CD14-positive monocyte (primary cell): Measurements from ENCODE around the genes SERPINF2 and OVCA2.

DNA sequence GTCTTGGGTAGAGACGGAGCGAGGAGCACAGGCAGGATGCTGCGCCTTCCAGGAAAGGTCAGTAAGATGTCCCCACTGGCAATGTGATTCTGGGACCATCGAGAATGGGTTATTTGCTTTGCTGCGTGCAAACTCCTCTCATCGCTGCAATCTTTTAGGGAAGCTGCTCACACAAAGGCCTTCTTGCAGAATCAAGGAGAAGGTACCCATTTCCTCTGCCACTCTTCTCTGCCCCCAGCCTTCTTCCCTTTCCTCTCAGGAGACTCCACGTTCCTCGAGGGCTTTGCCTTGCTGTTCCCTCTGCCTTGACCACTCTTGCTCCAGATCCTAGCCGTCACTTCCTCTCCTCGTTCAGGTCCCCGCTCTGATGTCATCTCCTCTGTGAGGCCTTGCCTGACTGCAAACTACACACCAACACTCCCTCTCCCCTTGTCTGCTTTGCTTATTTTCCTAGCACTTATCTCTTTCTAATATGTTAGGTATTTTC is 5.2 kb upstream of the CRK start:
- CAGE, long polyA plus RNA, result no peak

DNA sequence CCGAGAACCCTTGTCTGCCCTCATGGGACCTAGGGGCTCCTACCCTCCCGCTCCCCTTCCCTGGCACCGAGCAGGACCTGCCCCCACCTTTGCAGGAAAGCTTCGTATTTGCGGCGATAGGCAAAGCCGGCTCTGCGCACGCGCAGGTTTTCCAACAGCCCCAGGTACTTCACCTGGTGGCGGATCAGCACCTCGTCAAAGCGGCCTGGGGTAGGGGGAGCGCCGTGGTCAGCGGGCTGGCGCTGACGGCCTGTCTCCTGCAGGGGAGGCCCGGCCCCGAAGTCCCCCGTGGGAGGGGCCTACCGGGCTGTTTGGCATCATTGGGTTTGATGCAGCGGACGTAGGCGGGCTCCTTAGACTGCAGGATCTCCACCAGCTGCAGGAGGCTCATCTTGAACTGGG is 15.8 kb upstream of the CRK start:
- CAGE, long polyA plus RNA, result no peak

DNA sequence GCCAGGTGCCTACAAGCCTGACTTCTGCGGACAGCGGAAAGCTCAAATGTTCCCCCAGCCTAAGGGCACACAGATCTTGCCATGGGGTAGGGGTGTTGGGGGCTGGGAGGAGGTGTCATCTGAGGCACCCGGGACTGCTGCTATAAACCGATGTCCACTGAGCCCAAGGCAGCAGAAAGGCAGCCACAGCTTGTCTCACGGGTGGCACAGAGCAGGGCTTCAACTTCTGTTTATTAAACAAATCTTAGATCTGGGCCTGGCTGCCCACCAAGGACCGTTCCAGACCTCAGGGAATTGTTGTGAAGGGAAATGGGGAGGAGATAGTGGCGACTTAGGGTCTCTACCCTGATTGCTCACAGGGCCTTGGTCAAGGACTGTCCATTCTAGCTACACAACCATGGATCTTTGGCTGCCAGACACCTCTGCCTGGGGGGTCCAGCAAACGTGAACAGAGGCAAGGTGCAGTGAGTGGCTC is 3.5 kb downstream of the MYO1C start:
- CAGE, long polyA plus RNA, result no peak

DNA sequence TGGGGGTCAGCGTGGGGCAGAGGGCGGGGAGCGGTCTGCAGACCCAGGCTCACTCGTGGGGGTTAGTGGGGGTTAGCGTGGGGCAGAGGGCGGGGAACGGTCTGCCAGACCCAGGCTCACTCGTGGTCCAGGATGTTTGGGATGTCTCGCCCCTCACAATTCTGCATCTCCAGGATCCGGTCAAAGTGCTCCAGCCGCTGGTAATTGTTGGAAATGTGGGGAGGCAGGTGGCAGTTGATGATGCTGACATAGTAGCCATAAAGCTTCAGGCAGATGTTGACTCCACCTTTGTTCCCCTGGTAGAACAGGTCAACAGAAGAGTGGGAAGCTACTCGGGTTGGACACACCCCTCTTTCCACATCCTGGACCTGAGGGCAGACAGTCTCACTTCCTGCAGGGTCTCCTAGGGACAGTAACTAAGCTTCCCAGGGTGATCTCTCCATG is 7.3 kb downstream of the INPP5K start:
- CAGE, long polyA plus RNA, result no peak

DNA sequence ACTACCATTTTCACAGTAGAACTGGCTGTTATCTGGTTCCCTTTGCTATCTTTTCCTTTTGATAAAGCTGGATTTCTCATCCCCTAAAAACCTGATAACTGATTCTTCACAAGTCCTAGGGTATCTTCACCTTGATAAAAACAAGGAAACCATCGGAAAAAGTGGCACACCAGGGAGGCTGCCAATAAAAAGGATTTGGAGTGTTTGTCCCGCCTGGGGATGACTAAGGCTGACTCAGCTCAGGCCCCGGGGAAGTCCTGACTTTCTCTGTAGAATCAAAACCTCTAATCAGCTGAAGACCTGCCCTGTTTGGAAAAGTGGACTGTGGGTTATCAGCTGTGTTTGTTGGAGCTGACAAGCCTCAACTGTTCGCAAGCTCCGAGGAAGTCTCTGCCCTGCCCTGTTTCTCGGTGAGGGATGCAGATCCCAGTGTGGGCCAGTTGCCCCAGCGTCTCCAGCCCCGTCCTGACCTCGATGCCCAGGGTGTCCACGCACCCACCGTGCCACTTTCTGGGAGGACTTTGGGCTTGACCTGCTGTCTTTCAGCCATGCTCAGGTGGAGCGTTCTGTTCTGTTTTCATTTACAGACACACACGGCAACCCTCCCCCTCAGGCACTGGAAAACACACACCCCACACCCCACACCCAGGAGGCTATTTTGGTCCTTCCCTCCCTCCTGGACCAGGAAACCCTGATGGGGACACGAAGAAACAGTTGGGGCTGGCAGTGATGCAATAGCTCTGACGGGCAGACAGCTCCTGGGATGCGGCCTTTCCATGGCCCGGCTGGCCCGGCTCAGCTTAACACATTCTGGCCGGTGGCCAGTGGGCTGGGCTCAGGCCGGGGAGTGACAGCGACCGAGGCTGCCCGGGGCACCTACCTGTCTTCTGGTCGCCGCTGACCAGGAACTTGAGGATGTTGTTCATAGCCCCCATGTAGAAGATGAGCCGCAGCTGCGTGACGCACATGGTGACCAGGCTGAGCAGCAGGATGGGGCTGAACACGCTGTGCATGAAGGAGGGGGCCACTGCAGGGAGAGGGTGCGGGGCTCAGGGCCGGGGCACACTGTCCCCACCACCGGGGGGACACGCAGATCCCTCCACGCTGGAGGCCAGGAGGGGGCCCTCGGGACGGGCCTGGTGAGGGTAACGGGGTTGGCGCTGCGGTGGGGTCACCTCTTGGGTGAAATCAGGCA is 27.7 kb upstream of the PITPNA start:
- CAGE, long polyA plus RNA, result no peak

- CAGE, long polyA plus RNA, result no peak
Measured at GRCh38 chr17:1679510-1680039, 5.1 kb downstream of the PRPF8 start.

DNA sequence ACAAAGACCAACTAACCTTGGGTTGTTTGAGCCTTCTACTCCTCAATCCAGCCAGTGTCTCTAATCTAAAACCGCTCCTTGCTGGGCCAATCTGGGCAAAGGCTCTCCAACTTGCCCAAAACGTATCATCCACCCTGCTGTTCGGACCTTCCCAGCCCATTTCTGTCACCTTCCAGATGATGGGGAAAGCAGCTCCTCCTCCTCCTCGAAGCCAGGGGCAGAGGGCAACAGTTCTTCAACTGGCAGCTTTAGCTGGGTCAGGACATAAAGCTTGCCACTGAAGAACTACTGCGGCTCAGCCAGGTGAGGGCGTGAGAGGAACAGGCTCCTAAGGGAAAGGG is 3.5 kb upstream of the TLCD2 start:
- CAGE, long polyA plus RNA, result no peak

- CAGE, long polyA plus RNA, result no peak
Measured at GRCh38 chr17:1736936-1737762, 5.5 kb upstream of the SERPINF2 start.

DNA sequence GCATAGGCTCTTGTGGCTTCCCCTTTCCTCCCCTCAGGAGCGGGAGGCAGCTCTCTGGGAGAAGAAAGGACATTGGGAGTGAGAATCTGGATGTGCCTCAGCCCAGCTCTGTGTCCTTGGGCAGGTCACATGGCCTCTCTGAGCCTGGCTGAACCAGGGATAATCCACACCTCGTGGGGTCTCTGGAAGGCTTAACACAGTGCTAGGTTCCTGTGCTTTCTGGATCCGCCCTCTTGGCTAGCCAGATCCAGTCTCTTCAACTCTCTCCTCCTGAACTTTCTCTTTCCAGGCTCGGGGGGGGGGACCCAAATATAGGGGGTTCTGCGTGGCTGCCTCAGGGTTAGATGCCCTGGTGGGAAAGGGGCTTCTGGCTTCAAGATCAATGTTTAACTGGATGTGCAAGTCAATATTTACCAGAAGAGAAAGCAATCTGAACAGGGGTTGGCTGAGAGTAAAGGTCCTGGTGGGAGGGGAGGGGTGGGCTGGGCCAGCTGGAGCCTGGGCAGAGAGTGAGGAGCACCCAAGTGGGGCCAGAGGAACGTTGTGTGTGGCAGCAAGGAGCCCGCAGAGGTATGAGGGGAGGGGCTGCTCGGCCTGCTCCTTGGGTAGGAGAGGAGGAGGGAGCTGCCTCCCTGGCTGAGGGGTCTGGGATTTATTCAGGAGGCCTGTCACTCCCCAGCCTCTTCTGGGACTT is at the start of gene SERPINF2:
Gene SERPINF2 (plus strand): TSS at position 533 of the 694 bp plus-strand sequence.
- CAGE, long polyA plus RNA, result no peak

DNA sequence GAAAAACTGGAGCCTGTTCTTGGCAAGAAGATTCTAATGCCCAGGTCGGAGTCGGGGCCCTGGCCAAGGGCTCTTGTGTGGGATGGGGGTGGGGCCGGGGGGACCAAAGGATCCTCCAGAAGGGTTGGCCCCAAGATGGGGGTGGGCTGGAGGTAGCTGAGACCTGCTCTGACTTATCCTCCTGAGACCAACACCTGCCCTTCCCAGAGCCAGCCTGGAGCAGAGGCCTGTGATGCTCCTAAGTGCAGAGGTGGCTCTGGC is 292 bp downstream of the SERPINF2 start:
- CAGE, long polyA plus RNA, result no peak

DNA sequence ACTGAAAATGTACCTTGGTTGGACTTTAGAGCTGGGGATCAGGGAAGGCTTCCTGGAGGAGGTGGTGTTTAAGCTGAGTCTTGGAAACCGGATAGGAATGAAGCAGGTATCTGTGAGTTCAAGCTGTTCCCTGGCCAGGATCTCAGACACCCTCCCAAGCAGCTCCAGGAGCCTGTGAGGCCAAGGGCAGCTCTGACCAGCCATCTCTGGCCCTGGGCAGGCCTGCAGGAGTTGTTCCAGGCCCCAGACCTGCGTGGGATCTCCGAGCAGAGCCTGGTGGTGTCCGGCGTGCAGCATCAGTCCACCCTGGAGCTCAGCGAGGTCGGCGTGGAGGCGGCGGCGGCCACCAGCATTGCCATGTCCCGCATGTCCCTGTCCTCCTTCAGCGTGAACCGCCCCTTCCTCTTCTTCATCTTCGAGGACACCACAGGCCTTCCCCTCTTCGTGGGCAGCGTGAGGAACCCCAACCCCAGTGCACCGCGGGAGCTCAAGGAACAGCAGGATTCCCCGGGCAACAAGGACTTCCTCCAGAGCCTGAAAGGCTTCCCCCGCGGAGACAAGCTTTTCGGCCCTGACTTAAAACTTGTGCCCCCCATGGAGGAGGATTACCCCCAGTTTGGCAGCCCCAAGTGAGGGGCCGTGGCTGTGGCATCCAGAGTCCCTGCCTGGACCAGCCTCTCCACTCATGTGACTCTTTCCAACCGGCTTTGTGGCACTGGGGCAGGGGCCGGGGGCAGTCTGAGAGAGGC is 7.8 kb upstream of the SERPINF1 start:
- CAGE, long polyA plus RNA, result no peak

GRCh38 chr17:1890929-1891424 is 61.2 kb downstream of the RPA1 start:
- CAGE, long polyA plus RNA, result no peak

- CAGE, long polyA plus RNA, result no peak
Measured at GRCh38 chr17:1989181-1989575, 36.0 kb downstream of the RTN4RL1 start.

DNA sequence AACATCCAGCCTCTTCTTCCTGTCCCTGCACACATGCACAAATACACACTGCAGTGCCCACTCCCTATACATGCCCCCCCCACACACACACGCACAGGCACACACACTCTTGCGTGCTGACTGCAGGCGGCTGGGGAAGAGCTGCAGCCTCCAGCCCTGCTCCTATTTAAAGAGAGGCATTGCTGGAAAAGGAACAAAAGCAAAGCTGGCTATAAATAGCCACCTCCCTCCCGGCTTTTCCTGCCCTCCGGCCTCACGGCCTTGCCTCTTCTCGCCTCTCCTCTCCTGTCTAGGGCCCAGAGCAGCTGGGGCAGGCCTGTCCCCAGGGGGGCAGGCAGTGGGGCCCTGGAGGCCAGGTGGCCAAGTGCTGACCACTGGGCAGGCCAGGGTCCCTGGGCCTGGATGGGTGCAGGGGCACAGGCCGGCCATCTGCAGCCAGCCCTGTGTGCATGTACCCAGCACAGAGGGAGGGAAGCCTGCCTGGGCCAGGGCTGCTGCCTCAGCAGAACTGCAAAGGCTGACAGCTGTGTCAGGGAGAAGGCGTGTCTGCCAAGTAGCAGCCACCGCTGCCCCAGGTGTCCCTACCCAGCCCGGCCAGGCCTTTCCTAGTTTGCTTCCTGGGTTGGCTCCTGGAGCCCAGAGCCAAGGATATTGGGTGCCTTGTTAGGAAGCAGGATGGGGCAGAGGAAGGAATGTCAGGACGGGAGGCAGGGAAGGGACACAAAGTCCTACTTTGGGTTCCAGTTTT is 25.4 kb downstream of the RTN4RL1 start:
- CAGE, long polyA plus RNA, result no peak

DNA sequence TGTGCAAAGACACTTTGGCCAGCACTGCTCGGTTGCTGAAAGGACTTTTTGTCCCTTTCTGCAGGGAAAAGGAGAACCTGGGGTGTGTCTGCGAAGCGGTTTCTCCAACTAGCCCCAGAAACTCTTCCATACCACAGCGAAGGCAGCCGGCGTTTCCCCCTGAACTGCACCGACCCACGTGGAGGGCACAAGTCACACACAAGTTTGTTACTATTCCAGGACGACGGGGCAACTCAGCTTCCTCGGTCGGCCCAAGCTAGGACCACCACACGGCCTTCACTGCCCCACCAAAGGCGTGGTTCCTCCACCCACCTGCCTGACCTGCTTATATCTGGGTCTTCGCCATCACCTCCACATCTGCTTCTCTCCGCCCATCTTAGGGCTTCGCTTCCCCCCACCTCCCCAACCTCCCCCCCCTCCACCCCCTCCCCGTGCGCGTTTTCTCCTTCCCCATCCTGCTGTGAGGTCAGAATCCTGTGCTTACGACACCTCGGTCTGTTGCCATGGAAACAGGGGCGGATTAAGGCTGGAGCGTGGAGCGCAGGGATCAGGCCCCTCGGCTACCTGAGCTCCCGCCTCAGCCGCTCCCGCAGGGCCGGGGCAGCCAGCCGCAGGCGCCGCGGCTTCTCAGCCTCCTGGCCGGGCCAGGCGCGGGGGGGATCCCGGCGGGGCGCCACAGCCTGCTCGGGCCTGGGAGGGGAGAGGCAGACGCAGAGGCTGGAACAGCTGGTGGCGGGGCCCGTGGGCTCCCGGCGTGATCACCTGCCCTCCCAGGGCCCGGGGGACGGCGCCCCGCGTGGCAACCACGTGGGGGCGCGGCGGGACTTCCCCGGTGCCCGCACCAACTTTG is 1.6 kb downstream of the RTN4RL1 start:
- CAGE, long polyA plus RNA, result no peak

GRCh38 chr17:2041215-2042156 is at the start of gene OVCA2:
Gene OVCA2, plus strand, starts transcription at chr17:2042022.
- CAGE, long polyA plus RNA, result no peak

DNA sequence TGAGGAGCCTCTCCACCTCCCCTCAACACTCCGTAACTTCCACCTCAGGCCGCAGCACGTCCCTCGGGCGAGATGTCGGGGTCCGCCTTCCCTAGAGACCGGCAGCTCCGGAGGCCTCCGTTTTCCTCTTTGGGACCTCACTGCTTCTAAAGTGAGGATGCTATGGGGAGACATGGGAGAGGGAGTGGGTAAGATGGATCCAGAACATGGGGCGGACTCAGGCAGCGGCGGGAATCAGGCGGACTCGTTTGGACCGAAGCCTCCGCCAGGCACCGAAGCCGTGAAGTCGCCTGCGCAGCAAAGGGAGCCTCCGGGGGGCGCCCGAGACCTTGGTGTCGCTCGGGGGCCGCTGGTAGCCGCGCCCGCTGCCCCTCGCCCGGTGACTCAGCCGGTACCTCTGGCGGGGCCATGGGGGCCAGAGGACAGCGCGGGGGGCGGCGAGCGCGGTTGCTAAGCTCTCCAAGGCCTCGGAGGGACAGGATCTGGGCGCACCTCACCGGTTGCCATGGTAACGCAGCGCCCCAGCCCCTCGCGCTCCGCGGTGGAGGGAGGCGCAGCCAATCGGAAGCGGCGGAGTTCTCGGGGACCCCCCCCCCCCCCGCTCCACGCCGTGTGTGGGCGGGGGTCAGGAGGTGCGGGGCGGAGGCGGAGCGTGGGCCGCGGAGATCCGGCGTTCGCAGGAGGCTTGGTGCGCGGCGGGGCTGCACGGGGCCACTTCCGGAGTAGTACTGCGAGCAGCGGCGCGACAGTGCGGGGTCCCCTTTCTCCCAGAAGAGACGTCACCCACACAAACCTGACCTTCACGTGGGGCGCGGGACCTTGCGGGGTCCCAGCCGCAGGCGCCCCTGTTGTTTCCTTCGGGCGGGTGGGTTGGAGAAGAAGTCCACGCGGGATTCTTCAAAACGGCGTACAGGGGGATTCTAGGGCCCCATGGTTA is 1.2 kb upstream of the HIC1 start:
- CAGE, long polyA plus RNA, result no peak

DNA sequence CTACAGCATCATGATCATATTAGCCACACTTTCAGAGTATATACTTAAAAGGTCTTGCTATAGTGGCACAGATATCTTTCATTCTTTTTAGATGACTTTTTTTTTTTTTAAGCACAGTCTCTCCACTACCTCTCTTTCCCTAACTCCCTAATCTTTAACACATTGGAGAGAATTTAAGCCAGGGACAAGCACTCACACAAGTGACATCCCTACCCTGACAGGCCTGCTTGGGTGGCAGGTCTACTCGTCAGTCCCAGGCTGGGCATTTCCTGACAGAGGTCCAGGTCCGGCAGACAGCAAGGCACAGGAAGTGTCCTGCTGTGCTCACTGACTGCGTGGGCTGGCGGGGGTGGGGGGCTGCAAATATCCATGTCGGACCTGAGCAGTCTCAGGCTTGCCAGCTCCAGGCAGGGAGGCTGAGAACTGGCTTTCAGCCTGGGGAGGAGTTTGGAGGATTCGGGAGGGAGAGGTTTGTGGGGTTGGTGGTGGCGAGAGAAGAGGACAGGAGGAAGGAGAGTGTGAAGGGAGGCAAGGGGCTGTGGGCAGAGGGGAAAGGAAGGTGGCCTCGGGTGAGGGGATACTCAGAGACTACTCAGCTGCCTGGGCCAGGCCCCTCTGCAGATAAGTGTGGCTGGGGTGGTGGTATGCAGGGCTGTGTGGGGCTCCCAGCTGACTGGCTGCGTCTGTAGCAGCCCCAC is 7.7 kb downstream of the HIC1 start:
- CAGE, long polyA plus RNA, result no peak

GRCh38 chr17:2088997-2089488 is 34.1 kb downstream of the HIC1 start:
- CAGE, long polyA plus RNA, result no peak

DNA sequence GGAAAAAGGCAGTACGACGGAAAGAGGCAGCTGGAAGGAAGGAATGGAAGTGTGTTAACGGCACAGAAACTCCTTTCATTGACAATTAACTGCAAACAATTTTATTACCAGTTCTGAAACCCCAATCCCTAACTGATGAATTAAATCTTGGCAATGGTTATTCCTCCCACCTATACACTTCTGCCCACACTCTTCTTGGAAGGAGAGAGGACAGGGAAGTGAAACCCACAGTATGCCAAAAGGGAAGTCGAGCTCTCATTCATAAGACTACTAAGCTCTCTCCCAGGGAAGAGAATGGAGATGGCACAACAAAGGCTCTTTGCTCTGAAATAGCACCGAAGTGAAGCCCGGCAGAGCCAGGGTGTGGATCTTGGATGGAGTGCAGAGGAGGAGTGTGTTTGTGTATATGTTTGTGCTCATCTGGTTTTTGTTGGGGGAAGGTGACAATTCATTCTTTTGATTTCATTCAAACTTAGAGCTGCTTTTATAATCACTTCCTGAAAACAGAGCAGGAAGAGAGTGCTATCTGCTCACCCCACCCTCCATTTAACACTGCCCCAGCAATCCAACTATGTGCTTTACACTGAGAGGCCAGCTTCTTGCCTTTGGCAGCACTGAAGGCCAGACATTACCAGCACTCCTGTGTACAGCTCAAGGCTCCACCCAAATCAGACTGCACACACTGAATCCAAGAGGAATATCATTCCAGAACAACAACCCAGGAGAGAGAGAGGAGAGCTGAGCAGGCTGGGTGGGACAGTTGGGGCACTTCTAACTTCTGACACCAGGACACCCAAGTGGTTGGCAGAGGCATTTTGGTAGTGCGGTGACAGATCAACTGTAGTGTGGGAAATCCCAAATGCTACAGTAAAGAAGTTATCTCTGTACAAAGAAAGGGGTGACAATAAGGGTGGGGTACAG is 68.7 kb downstream of the HIC1 start:
- CAGE, long polyA plus RNA, result no peak